Spleen (tissue), 7 donors: ENCODE measurements around a stretch of chr22.

DNA sequence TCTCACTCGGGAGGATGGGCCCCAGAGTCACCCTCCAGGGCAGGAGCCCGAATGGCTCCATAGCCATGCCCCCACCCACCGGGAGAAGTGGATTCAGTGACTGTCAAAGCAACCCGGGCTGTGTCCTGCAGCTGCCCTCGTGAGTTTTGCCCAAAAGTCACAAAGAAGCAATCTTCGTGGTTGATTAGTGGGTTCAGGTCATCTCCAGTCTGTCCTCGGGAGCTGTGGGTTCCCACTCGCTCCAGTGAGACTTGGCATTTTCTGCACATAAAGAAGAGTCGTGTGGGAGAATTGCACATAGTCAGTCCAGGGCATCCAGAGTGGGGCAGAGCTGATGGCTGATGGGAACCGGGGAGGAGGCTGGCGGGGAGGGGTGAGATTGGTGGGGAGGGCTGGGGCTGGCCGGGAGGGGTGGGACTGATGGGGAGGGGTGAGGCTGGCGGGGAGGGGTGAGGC is 26.2 kb downstream of the PARVG start:
- PRO-cap, 4 experiments, result peak in 2 of 4 experiments; most common plus-strand start position 273 of the sequence (in 2)
- RAMPAGE, long total RNA, 4 experiments, result no peak in any of the 4 experiments

GRCh38 chr22:44308920-44309679 is 3.7 kb downstream of the SHISAL1 start:
- PRO-cap, 4 experiments, result no peak in any of the 4 experiments
- RAMPAGE, long total RNA, 4 experiments, result no peak in any of the 4 experiments

DNA sequence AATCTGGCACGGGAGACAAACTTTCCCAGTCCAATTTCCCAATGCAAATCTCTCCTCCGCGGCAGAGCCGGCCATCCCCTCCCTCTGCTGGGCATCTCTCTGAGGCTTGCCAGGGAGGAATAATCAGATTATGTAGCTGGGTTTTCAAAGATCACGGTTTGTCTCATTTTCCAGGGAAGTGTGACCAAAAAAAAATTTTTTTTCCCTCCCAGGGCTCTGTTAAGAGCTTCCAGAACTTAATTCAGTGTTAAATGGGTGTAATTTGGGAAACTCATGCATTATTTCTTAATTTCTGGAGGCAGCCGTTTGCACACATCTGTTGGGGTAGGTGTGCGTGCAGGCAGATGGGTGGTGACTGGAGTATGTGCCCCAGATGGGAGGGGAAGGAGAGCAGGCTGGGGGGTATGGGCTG is 13.6 kb upstream of the SHISAL1 start:
- PRO-cap, 4 experiments, result peak in 1 of 4 experiments; most common minus-strand start position 86 of the sequence (in 1)
- RAMPAGE, long total RNA, 4 experiments, result no peak in any of the 4 experiments

- PRO-cap, 4 experiments, result no peak in any of the 4 experiments
- RAMPAGE, long total RNA, 4 experiments, result no peak in any of the 4 experiments
Measured at GRCh38 chr22:44638921-44639693, 62.9 kb upstream of the PRR5 start.

GRCh38 chr22:44667783-44668940 is 33.8 kb upstream of the PRR5 start:
- PRO-cap, 4 experiments, result peak in 4 of 4 experiments; most common plus-strand start chr22:44668751 (in 3); most common minus-strand start chr22:44668637 (in 4)
- RAMPAGE, long total RNA, 4 experiments, result start-site peak on the plus strand in 3 of 4 experiments, at chr22:44668732-44668782 at its widest, 24 to 36 reads per replicate; start-site peak on the minus strand in 1 of 4 experiments, at chr22:44668443-44668460 at its widest, 9 reads per replicate

- PRO-cap, 4 experiments, result peak in 4 of 4 experiments; most common plus-strand start chr22:44729899 (in 1); most common minus-strand start chr22:44729739 (in 2)
- RAMPAGE, long total RNA, 4 experiments, result no peak in any of the 4 experiments
Measured at GRCh38 chr22:44729273-44730280, 22.8 kb upstream of the ARHGAP8 start.

DNA sequence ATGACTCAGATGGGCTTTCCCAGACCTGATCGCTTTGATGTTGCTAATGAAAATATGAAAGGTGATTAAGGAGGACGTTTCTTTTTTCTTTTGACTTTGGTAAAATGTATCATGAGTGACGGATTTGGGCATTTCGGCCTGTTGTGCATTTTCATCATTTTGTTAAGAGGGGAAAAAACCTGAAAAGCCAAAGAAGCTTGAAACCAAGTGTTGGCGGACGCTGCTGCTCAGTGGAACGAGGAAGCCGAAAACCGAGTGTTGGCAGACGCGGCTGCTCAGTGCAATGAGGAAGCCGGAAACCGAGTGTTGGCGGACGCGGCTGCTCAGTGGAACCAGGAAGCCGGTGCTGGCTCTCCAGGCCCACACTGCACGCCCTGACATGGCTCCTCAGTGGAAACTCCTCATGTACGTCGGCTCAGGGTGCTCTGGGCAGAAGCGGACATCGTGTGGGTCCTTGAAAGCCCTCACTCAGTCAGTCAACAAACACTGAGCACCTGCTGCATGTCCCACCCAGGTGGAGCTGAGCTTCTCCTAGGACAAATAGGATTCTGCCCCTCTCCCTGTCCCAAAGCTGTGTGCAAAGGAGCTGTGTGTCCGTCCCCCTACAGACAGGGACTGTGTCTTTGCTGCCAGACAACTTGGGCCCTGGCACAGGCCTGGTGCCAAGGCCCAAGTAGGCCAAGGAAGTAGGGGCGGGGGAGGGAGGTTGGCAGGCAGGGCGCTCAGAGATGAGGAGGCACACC is 37.4 kb downstream of the PHF21B start:
- PRO-cap, 4 experiments, result no peak in any of the 4 experiments
- RAMPAGE, long total RNA, 4 experiments, result no peak in any of the 4 experiments

DNA sequence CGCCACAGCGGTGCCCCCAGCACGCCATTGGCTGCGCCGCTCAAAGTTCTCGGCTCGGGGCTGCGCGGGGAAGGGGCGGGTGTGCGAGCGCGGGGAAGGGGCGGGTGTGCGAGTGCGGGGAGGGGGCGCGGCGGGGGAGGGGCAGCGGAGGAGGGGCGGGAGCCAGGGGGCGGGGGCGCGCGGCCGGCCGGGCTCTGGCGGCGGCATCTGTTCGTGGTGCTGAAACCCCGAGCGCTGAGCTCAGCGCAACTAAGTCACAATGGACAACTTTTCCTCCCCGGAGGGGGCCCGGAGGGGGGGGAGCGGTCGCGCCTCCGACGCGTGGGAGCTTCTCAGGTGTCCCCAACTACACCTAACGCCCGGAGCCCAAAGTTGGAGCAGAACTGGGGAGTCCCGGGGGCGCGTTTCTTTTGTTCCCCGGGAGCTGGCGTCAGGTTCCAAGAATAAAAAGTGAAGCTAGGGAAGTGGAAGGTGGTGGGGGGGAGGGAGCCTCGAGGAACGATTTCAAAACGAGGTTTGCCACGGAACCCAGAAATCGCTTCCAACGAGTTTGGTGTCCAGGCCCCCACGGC is 2.1 kb downstream of the PHF21B start:
- PRO-cap, 4 experiments, result no peak in any of the 4 experiments
- RAMPAGE, long total RNA, 4 experiments, result no peak in any of the 4 experiments

DNA sequence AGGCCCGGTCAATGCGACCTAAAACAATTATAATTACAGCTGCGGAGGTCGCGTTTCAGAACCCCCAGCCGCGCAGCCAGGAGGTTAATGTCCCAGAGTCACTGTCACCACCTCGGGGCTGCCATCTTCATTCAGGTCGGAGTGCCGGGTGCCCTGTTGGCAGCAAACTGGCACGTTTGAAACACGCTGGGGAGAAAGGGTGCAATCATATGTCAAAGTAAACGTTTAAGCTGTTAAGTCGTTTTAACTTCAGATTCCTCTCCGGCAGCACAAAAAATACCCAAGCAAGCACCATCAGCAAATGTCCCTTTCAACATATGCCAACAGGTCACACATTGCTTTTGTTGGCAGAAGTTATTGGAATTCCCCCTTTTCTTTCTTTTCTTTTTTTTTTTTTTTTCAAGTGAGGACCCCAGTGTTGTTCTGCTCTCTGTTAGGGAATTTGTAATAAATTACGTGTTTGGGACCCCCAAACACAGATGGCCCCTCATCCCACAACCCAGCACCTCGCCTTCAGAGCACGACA is 871 bp upstream of the PHF21B start:
- PRO-cap, 4 experiments, result no peak in any of the 4 experiments
- RAMPAGE, long total RNA, 4 experiments, result no peak in any of the 4 experiments

GRCh38 chr22:45169798-45170300 is 6.1 kb downstream of the NUP50 start:
- PRO-cap, 4 experiments, result peak in 1 of 4 experiments; most common minus-strand start chr22:45169970 (in 1)
- RAMPAGE, long total RNA, 4 experiments, result no peak in any of the 4 experiments

DNA sequence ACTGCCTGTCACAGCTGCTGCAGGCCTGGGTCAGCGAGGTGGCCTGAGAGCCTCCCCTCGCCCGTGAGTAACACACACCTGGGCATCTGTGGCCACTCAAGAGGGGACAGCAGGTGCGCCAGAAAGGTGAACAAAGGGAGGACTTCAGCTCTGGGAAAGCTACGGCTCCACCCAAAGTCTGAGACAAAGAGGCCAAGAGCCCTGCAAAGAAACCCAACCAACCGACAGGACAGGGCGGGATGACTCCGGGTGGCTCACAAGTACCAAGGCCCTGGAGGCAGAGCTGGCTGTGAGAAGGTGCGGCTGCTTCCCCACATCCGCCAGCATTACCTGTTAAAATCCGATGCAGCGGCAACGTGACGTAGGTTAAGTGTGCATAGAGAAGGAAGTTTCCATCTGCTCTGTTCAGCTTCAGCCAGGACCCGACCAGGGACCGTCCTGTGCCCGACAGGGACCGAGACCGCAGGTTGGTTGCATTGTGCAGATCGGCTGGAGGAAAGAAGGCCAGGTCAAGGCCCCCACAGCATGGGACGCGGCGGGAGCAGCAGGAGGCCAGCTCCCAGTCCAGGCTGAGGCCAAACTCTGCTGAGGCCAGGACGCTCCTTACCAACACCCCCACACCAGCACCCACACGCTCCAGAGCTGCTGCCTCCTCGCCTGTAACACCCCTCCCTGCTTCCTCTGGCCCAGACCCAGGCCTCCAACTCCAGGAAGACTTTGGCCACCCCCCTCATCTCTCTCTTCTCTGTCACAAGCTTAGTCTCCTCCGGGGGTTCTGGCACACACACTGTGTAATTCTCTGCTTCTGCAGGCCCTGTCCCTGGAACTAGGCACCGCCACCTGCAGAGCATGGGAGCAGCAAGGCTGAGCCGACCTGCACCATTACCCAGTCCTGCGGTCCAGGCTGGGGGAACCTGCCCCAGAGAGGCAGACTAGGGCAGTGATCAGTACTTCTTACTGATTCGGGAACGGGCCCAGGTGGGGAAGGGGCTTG is 34.0 kb downstream of the NUP50 start:
- PRO-cap, 4 experiments, result no peak in any of the 4 experiments
- RAMPAGE, long total RNA, 4 experiments, result start-site peak on the minus strand in 1 of 4 experiments, centred at position 421 of the sequence, 10 reads per replicate

DNA sequence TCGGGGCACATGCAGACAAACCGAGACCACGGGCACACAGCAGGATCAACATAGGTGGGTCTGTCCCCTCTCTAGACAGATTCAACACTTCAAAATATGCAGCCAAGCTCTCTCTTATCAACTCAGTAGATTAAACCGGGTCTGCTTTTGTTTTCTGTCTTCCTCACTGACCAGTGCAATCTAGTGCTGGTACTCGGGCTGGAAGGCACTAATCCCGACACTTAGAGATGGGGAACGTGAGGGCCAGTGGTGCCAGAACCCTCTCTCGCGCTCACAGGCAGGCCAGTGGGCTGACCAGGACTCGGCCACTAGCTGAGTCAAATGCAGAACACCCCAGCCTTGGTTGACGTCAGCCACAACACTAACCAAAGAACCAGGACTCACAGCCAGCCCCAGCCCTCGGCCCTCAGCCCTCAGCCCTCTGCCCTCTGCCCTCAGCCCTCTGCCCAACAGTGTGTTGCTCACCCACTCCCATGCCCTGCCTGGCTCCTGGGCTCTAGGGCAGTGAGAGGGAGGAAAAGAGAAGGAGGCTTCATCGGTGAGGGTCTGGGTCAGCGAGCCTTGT is 27.8 kb downstream of the KIAA0930 start:
- PRO-cap, 4 experiments, result no peak in any of the 4 experiments
- RAMPAGE, long total RNA, 4 experiments, result no peak in any of the 4 experiments

DNA sequence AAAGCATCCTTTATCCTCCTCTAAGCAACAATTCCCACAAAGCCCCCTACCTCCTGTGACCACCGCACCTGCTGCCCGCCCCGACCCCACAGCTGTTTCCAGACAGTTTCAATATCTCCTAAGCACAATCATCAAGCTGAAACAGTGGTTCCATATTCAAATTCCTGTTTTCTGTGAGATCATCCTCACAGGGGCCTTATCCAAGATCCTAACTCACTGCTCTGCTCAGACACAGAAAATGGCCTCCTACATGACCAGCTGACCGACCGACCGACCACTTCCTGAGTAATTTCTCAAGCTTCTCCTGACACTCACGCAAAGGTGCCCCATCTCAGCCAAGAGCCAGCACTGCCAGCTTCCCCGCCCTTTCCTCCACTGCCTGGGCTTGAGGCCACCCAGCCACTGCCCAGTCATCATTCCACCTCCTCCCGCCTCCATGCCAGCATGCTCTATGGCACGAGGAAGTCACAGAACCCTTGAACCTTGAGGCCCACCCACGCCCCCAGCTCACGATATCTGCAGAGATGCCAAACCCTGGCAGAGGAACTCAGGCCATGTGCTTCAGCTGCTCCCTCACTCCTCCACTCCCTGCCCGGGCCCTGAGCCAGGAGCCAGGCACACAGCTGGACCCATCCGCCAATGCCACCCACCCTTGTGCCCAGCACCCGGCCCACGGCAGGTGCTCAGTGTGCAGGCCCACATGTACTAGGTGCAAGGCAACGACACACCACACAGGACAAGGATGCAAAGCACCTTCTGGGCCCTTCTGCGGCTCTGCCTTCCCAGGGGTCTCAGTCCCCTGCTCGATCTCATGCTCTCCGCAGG is 14.0 kb downstream of the KIAA0930 start:
- PRO-cap, 4 experiments, result no peak in any of the 4 experiments
- RAMPAGE, long total RNA, 4 experiments, result no peak in any of the 4 experiments

DNA sequence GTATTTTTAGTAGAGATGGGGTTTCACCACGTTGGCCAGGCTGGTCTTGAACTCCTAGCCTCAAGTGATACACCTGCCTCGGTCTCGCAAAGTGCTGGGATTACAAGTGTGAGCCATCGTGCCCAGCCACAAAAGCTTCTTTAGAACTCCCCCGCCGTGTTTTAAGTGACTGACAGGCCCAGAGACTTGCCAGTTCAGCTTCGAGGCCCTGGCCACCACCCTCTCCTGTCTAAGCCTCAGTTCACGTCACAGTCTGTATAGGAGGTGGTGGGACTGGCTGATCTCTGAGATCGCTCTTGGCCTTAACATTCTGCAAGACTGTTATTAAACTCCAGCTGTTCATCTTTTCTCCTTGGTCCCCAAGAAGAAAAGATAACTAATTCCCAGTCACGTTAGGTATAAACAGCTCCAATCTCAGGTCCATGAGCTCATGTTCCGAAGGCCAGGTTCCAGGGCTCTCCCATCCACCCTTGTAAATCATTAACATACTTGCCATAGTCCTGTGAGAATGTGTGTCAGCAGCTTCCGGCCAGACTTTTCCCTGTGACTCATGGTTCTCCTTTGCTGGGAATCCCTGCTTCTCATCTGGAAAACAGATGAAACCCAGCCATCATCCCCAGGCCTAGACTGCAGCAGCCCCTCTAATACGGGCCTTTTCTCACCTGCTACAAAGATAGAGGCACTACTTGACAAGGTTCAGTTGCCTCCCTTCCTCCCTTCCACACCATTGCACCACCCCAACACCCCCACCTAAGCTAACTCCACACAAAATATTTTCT is 5.5 kb upstream of the KIAA0930 start:
- PRO-cap, 4 experiments, result no peak in any of the 4 experiments
- RAMPAGE, long total RNA, 4 experiments, result no peak in any of the 4 experiments

- PRO-cap, 4 experiments, result no peak in any of the 4 experiments
- RAMPAGE, long total RNA, 4 experiments, result no peak in any of the 4 experiments
Measured at GRCh38 chr22:45267902-45268516, 16.7 kb upstream of the UPK3A start.

DNA sequence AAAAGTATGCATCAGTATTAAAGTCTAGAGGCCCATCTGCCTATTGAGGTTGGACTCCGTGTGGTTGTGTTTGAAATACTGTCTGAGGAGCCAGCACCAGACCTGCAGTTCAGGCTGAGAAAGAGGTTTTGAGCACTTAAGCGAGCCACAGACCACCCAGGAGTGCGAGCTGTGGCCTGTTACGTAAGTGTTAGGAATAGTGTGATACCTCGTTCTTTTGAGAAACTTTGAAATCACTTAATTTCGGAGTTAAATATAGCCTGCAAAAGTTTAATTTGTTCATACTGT is 9.0 kb downstream of the FAM118A start:
- PRO-cap, 4 experiments, result peak in 2 of 4 experiments; most common minus-strand start position 130 of the sequence (in 2)
- RAMPAGE, long total RNA, 4 experiments, result no peak in any of the 4 experiments

- PRO-cap, 4 experiments, result no peak in any of the 4 experiments
- RAMPAGE, long total RNA, 4 experiments, result no peak in any of the 4 experiments
Measured at GRCh38 chr22:45469492-45470274, 33.0 kb upstream of the FBLN1 start.

DNA sequence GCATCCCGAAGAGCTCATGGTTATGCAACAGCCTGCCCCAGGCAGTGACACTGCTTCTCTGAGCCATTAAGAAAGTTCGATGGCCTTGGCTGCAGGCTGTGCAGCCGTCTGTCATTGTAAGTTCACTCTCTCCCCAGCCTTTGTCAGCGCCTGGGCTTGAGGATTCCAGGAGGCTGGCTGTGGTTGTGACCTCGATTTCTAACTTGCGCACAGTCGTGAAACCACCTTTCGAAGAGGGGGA is 48.9 kb downstream of the FBLN1 start:
- PRO-cap, 4 experiments, result no peak in any of the 4 experiments
- RAMPAGE, long total RNA, 4 experiments, result no peak in any of the 4 experiments

- PRO-cap, 4 experiments, result no peak in any of the 4 experiments
- RAMPAGE, long total RNA, 4 experiments, result no peak in any of the 4 experiments
Measured at GRCh38 chr22:45551940-45552497, 49.3 kb downstream of the FBLN1 start.

- PRO-cap, 4 experiments, result no peak in any of the 4 experiments
- RAMPAGE, long total RNA, 4 experiments, result no peak in any of the 4 experiments
Measured at GRCh38 chr22:45555035-45555527, 52.4 kb downstream of the FBLN1 start.